Spleen (tissue), 7 donors: ENCODE measurements around the gene AMDHD1.

DNA sequence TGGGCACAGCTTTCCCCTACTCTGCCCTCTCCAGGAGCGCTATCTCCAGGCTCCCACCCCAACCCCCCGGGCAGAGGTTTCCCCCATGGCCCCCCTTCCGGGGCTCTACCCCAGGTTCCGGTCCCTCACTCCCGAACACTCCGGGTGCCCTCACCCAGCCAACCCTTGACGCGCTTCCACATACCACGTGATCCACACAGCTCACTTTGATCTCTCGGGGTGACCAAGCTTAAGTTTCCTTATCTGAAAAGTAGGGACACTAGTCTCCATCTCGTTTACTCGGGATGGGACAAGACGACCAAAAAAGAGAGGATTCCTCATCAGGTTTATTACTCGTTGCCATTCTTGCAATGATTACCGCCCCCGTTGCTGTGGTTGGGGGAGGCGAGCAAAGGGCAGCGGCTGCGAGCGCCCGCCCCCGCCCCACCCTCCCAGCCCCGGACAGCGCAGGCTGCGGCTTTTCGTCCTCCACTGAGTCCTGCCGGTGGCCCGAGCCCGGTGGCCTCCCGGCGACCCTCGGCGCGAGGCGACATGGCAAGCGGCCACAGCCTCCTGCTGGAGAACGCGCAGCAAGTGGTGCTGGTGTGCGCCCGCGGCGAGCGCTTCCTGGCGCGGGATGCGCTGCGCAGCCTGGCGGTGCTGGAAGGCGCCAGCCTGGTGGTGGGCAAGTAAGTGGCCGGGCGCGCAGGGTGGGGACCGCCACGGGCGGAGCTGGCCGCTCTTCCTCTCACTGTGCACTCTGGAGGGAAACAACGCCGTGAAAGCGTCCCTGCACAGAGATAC is at the start of gene AMDHD1:
Gene AMDHD1 (plus strand): TSS at position 464 of the 783 bp plus-strand sequence.
- PRO-cap, 4 experiments: peak in 4 of 4 experiments; most common plus-strand start position 737 of the sequence (in 4); most common minus-strand start position 618 of the sequence (in 4)
- RAMPAGE, long total RNA, 4 experiments: start-site peak on the plus strand in 2 of 4 experiments, centred at positions 450 to 470 of the sequence, 16 to 20 reads per replicate; start-site peak on the minus strand in 2 of 4 experiments, centred at positions 362 to 392 of the sequence, 6 to 12 reads per replicate

GRCh38 chr12:95956569-95957053 is 13.5 kb downstream of the AMDHD1 start:
- PRO-cap, 4 experiments: no peak in any of the 4 experiments
- RAMPAGE, long total RNA, 4 experiments: no peak in any of the 4 experiments

GRCh38 chr12:95991338-95992325 is 4.5 kb downstream of the HAL start:
- PRO-cap, 4 experiments: no peak in any of the 4 experiments
- RAMPAGE, long total RNA, 4 experiments: no peak in any of the 4 experiments

GRCh38 chr12:96072987-96074087 is 38.0 kb upstream of the LTA4H start:
- PRO-cap, 4 experiments: no peak in any of the 4 experiments
- RAMPAGE, long total RNA, 4 experiments: no peak in any of the 4 experiments

GRCh38 chr12:96104401-96104933 is 69.1 kb upstream of the LTA4H start:
- PRO-cap, 4 experiments: no peak in any of the 4 experiments
- RAMPAGE, long total RNA, 4 experiments: no peak in any of the 4 experiments

- PRO-cap, 4 experiments: peak in 2 of 4 experiments; most common plus-strand start chr12:96108714 (in 2); most common minus-strand start chr12:96108471 (in 1)
- RAMPAGE, long total RNA, 4 experiments: no peak in any of the 4 experiments
These were observed 72.8 kb upstream of the LTA4H start for GRCh38 chr12:96107988-96108834.

DNA sequence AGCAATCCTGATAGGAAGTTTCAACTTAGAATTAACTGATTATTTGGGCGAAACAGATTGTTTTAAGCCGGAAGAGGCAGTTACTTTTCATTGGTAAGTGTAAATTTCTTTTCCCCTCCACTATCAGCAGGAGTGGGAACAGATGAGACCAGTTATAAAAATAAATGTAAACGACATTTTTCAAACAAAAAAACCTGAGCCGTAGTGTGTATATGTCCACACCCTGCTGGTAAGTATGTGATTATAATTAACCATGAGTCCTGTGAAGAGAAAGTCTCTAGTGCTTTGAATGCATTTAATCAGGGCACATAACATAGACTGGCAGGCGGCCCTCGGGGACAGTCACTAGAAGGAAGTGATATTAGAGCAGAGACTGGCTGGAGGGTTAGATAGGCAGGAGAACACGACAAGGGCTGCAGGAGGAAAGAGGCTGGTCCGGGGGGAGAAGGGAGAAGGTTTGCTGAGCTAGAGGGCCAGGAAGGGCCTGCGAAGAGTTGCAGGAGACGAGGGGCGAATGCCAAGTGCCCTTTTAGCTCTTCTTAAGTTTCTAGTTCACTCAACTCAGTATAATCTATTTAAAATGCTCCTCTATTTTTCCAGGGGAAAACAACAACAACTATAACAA is 23.9 kb upstream of the ELK3 start:
- PRO-cap, 4 experiments: peak in 2 of 4 experiments; most common plus-strand start position 388 of the sequence (in 1); most common minus-strand start position 339 of the sequence (in 1)
- RAMPAGE, long total RNA, 4 experiments: no peak in any of the 4 experiments

- PRO-cap, 4 experiments: peak in 4 of 4 experiments; most common plus-strand start chr12:96195776 (in 2); most common minus-strand start chr12:96195628 (in 2)
- RAMPAGE, long total RNA, 4 experiments: no peak in any of the 4 experiments
These were observed 1.1 kb downstream of the ELK3 start for GRCh38 chr12:96195004-96195933.

GRCh38 chr12:96233048-96233749 is 39.0 kb downstream of the ELK3 start:
- PRO-cap, 4 experiments: no peak in any of the 4 experiments
- RAMPAGE, long total RNA, 4 experiments: no peak in any of the 4 experiments

DNA sequence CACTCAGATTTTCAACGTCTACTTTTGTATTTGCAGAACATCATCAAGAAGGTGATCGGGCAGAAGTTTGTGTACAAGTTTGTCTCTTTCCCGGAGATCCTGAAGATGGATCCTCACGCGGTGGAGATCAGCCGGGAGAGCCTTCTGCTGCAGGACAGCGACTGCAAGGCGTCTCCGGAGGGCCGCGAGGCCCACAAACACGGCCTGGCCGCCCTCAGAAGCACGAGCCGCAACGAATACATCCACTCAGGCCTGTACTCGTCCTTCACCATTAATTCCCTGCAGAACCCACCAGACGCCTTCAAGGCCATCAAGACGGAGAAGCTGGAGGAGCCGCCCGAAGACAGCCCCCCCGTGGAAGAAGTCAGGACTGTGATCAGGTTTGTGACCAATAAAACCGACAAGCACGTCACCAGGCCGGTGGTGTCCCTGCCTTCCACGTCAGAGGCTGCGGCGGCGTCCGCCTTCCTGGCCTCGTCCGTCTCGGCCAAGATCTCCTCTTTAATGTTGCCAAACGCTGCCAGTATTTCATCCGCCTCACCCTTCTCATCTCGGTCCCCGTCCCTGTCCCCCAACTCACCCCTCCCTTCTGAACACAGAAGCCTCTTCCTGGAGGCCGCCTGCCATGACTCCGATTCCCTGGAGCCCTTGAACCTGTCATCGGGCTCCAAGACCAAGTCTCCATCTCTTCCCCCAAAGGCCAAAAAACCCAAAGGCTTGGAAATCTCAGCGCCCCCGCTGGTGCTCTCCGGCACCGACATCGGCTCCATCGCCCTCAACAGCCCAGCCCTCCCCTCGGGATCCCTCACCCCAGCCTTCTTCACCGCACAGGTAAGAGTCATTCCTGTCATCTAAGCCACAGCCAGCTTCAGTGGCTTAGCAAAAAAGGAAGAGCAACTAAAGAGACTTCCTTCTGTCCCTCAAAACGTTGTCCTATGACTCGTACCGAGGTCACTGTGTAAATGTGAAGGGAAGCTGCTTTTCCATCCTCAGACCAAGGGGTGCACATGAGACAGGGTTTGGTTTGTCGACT is 53.0 kb downstream of the ELK3 start:
- PRO-cap, 4 experiments: no peak in any of the 4 experiments
- RAMPAGE, long total RNA, 4 experiments: no peak in any of the 4 experiments

GRCh38 chr12:96500947-96501384 is 11.6 kb downstream of the CFAP54 start:
- PRO-cap, 4 experiments: peak in 2 of 4 experiments; most common plus-strand start chr12:96501284 (in 2); most common minus-strand start chr12:96501161 (in 1)
- RAMPAGE, long total RNA, 4 experiments: no peak in any of the 4 experiments

DNA sequence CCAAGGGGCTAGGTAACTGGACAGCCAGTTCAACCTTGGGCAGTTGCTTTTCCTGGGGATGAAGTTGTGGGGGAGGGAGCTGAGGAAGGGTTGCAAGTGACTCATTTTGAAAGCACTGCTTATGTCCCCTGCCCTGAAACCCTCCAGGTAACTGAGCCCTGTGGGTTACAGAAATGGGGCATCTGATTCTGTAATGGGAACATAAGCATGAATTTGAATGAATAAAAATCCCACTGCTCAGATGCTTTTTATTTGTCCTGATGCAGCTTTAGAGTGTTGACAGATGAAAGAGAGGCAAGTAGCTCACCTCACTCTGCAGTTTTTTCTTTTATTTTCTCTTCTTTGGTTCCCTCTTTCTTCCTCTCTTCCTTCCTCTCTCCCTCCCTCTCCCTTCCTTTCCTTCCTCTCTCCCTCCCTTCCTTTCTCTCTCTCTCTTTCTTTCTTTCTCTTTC is 13.3 kb downstream of the CFAP54 start:
- PRO-cap, 4 experiments: no peak in any of the 4 experiments
- RAMPAGE, long total RNA, 4 experiments: no peak in any of the 4 experiments

GRCh38 chr12:96907658-96908094 is 619 bp downstream of the NEDD1 start:
- PRO-cap, 4 experiments: no peak in any of the 4 experiments
- RAMPAGE, long total RNA, 4 experiments: no peak in any of the 4 experiments

- PRO-cap, 4 experiments: no peak in any of the 4 experiments
- RAMPAGE, long total RNA, 4 experiments: no peak in any of the 4 experiments
These were observed 261.7 kb downstream of the NEDD1 start for GRCh38 chr12:97168723-97169214.

- PRO-cap, 4 experiments: no peak in any of the 4 experiments
- RAMPAGE, long total RNA, 4 experiments: no peak in any of the 4 experiments
These were observed 369.2 kb downstream of the NEDD1 start for GRCh38 chr12:97276198-97276809.

- PRO-cap, 4 experiments: no peak in any of the 4 experiments
- RAMPAGE, long total RNA, 4 experiments: no peak in any of the 4 experiments
These were observed 553.5 kb downstream of the NEDD1 start for GRCh38 chr12:97460519-97461048.

GRCh38 chr12:97490397-97490691 is 583.3 kb downstream of the NEDD1 start:
- PRO-cap, 4 experiments: peak in 1 of 4 experiments; most common minus-strand start chr12:97490602 (in 1)
- RAMPAGE, long total RNA, 4 experiments: no peak in any of the 4 experiments

- PRO-cap, 4 experiments: no peak in any of the 4 experiments
- RAMPAGE, long total RNA, 4 experiments: no peak in any of the 4 experiments
These were observed 2.3 kb downstream of the SLC25A3 start for GRCh38 chr12:98595575-98596362.

DNA sequence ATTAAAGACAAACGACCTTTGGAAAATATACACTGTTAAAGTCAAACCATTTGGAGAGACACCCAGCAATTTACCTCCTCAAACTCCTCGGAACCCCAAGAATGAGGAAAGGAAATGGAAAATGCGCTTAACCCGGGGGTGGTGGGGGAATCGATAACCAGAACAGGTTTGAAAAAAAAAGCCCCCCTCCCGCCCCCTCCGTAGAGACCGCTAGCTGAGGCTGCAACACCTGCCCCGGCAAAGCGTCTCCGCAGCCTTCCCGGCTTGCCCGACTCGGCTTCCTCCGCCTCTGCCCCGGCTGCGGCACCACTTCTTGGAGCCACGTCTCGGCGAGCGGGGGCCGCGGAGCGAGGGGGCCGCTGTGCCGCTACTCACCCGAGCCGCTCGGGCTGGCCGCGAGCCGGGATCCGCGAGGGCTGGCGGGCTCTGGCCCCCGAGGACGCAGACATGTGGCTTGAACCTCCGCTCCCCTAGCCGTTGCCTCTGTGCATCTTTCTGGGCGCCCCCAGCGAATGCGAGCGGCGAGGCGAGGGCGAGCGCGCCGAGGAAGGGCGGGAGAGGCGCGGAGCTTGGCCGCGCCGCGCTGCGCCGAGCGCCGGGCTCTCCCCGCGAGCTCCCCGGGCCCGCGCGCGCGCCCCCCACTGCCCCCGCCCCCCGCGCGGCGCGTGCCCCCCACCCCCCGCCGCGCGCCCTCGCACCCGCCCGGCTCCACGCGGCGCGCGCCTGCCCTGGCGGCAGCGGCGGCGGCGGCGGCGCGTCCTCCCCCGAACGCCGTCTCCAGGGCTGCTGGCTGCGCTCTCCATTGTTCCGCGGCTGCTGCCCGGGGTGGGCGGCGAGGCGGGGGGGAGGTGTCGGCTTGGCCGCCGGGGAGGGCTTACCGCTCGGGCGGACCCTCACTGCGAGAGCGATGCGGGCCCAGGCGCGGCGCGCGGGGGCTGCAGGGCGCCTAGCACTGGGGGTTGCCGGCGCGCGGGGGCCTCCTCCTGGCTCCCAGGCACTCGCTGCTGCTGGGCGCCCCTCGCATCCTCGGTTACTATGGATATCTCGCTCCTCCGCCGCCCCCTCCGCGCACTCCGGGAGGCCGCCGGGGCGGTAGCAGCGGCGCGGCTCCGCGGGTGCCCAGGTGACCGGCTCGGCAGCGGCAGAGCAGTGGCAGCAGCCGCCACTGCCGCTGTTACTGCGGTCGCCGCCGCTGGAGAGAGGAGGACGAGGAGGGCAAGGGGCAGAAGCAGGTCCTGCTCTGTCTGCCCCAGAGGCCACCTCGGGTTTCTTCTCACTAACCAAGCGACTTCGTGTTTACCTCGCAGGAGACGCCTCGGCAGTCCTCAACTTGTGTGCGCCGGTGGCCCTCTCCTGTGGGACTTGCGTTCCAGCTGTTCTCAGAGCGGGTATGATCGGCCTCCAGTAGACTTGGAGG is 249.7 kb downstream of the APAF1 start:
- PRO-cap, 4 experiments: no peak in any of the 4 experiments
- RAMPAGE, long total RNA, 4 experiments: no peak in any of the 4 experiments

DNA sequence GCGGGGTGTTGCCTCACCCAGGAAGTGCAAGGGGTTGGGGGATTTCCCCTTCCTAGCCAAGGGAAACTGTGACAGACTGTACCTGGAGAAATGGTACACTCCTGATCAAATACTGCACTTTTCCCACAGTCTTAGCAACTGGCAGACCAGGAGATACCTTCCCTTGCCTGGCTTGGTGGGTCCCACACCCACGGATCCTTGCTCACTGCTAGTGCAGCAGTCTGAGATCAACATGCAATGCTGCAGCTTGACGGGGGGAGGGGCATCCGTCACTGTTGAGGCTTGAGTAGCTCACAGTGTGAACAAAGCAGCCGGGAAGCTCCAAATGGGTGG is 409.5 kb upstream of the GARIN6 start:
- PRO-cap, 4 experiments: no peak in any of the 4 experiments
- RAMPAGE, long total RNA, 4 experiments: no peak in any of the 4 experiments